ENCODE measurements around the genes TNPO3 and KLHDC10.

DNA sequence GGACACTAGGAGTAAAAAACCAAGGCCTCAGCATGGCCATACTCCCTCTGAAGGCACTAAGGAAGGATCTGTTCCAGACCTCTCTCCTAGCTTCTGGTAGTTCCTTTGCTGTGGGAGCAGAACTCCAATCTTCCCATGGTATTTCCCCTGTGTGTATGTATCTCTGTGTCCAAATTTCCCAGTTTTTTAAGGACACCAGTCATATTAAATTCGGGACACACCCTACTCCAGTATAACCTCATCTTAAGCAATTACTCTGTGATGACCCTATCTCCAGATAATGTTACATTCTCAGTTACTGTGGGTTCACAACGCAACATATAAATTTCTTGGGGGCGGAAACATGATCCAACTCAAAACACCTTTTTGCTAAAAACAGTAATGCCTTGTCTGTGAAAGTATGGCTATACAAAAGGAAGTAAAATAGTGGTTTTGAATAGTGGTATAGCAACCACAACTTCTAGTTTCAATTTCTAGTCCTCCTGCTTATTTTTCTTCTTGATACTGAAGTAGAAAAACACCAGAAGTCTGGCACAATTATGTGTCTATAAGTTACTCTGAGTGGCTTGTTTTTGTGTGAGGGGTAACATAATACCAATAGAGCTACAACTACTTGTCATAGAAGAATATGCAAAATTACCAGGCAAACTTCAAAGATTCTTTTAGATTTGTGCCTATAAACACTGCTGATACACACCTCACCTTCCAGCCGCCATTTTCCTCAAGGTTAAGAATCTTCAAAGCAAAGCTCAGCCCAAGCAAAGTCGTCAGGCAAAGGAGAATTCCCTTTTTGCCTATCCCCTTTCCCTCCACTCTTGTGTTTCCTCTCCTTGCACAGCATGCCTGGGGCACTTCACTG, 21.4 kb upstream of the ZNF800 start:
- PRO-cap: no peak

- PRO-cap: no peak
Observed at GRCh38 chr7:127977305-127978391, 53.6 kb downstream of the LRRC4 start.

DNA sequence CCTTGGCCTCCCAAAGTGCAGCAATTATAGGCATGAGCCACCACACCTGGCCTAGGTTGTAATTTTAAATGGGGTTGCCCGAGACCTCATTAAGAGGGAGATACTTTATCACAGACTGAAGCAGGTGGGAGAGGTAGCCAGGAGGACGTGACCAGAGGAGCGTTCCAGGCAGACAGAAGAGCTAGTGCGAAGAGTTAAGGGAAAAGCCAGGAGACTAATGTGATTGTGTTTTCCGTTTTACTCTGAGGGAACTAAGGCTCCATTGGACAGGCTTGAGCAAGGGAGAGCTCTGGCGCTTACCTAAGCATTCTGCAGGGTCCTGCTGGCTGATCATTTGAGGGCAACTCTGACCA, 60.2 kb upstream of the LRRC4 start:
- PRO-cap: no peak

DNA sequence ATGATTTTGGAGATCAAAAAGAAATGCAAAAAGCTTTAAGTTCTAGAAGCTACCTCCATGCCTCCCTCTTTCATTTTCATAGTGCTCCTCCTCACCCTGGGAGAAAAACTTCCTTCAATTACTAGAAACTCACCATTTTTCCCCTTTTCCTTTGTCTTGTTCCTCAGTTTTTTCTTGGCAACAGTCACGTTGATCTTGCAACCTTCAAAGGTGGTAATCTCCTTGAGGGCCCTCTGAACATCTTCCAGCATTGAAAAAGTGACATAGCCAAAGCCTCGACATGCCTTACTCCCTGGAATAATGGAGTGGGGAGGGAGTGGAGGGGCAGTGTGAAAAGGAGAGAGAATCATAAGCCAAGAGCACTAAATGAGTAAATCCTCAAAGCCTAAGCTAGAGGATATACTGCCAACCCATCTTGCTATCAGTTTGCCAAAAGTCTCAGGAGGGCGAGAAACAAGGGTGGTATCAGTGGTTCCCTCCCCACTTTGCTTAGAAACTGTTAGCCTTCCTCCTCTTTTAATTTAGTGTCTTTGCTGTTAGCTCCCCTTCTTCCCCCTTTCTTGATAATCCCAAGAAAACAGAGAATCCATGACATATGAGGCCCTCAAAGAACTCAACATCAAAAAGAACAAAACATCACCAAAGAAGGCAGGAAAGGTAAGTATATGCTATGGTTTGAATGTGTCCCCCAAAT, 4.1 kb downstream of the RBM28 start:
- PRO-cap: no peak

DNA sequence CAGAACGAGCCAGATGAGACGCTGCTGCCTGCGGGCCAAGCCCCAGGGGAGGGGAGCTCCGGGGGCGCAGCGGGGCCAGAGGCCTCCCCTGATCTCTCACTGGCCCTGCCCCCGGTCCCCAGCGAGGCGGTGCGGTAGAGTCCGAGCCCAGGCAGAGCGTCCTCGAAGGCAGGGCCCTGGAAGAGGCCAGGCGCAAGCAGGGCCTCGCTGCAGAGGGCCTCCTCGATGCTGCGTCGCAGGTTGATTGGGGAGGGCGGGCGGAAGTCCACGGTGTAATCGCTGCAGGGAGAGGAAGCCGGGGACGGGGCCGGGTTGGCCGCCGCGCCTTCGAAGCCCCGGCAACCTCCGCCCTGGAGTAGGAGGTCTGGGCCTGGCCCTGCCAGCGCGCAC, 7.4 kb upstream of the RBM28 start:
- PRO-cap: no peak

GRCh38 chr7:128406765-128407316, 2.9 kb downstream of the IMPDH1 start:
- PRO-cap: no peak

DNA sequence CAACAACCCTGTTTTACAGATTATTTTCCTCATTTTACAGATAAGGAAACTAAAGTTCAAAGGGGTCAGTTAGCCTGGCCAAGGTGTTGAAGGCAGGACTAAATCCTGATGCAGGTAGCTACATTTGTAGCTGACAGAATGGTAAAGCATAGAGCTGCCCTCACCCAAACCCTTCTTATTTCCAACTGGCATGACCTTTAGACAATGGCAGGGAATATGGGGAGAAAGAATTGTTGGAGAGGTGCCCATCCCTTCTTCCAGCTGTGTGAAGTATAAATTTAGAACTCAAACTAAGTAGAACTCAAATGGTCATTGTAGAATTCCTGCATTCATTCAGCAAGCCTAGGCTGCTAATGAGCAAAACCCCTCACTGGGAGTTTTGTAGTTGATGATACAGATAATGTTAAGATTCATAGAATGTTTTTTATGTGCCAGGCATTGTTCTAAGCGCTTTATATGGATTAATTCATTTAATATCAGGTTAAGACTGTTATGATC, 1.9 kb upstream of the HILPDA start:
- PRO-cap: no peak

GRCh38 chr7:128770778-128771763, 4.5 kb downstream of the OPN1SW start:
- PRO-cap: no peak

GRCh38 chr7:128775398-128775683, 253 bp downstream of the OPN1SW start:
- PRO-cap: no peak

GRCh38 chr7:128812477-128812999, 17.7 kb upstream of the FLNC start:
- PRO-cap: no peak

- PRO-cap: no peak
Observed at GRCh38 chr7:128836446-128837470, 6.6 kb downstream of the FLNC start.

DNA sequence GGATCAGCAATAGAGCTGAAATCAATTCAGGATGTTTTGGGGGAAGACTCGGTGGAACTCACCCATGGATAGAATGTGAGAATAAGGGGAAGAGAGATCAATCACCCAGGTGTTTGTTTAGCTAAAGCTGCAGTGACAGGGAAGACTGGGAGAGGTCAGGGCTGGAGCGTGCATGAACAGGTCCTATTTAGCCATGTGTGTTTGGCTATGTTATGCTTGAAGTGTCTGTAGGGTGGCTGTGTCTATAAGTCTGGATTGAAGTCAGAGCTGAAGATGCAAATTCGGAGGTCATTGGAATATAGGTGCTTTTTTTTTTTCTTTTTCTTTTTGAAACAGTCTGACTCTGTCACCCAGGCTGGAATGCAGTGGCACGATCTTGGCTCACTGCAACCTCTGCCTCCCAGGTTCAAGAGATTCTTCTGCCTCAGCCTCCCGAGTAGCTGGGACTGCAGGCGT, 1.2 kb downstream of the ATP6V1FNB start:
- PRO-cap: no peak

GRCh38 chr7:129054361-129055438, at the start of gene TNPO3:
Gene TNPO3 (minus strand): TSS chr7:129055111.
- PRO-cap: unidirectional peak, minus-strand start at chr7:129054880; unidirectional peak, plus-strand start at chr7:129055226

GRCh38 chr7:129169115-129169657, 19.2 kb upstream of the SMO start:
- PRO-cap: no peak

DNA sequence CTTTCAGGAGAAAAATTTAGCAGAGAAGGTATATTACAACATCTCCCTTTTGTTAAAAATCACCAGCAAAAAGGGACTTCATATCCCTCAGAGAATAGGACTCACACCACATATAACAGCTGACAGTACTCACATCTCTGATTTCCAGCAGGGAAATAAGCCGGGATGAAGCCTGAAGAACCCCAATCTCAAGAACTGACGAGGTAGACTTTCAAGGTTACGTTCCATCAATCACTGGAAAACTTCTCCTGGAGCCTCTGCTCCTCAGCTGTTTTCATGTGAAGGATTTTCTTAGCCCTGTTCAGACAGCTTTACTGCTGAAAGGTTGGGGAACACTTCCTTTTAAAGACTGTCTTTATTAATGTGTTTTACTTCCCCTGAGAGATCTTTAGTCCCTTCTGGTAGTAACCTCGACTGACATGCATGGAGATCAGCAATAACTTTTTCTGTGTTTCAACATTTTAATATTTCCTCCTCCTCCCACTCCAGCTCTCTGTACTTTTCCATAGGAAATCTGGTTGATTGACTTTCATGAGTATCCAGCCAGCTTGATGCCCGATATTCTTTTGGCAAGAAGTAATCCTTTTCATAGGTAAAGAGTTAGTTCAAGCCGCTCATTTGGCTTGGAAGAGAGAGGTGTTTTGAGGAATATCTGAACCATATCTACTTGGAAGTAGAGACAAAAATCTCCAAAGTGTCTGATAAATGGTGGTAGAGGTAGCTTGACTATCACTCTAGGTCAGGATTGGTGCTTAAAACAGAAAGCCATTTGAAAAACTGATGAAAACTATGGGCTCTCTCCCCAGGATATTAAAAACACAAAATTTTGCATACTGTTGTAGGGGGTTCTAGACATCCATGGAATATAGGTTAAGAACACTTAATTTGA, 62.7 kb upstream of the STRIP2 start:
- PRO-cap: no peak

- PRO-cap: no peak
Observed at GRCh38 chr7:129427516-129427989, 6.7 kb upstream of the STRIP2 start.

DNA sequence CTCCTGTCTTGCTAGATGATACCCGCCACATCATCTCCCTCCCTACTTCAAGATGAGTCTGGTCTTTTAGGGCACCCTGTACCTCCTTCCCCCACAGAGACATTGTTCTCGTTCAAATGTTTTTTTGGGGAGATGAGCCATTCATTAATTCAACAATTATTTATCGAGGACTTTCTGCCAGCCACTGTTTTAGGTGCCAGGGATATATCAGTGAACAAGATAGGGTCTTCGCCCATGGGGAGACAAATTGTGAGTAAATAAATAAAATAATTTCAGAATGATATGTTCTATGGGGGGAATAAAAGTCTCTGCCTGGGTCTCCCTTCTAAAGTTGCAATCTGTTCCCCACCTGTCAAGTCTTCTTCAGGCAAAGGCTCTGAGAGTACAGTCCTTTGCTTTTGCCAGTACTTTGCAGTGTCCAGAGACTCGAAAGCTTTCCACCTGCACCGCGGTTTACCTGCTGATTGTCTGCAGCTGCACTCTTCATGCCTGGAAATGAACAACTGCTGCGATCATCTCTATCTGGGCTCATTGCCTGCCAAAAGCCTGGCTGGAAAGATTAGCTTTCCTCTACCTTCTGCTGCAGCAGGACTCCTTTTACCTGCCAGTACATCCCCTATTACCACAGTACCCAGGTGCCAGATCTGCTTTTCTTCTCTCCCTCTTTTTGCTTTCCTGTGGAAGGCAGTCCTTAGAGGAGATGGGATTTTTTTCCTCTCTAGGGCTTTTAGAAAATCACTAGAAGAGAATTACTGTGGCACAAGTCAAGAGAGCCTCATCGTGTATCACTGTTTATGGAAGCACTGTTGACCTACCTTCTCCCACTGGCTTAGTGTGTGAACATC, 2.0 kb downstream of the STRIP2 start:
- PRO-cap: no peak

DNA sequence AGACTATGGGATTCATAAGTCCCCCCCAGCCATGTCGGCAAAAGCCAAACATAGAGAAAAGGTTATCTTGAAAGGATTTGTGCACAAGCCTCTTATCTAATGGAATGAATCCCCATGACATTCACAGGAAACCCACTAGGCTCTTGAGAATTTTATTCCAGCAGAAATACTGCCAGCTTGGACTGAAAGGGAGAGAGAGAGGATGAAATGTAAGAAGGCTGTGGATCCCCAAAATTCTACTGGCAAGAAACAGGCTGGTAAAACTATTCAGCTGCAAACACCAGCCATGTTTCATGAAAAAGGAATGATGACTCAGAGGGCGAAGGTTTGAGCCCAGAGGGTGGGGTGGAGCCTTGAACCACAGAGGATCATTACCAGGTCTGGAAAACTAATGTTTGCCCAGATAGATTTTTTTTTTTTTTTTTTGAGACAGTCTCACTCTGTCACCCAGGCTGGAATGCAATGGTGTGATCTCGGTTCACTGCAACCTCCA, 41.8 kb upstream of the NRF1 start:
- PRO-cap: no peak

- PRO-cap: no peak
Observed at GRCh38 chr7:129780743-129781265, 169.3 kb downstream of the NRF1 start.

DNA sequence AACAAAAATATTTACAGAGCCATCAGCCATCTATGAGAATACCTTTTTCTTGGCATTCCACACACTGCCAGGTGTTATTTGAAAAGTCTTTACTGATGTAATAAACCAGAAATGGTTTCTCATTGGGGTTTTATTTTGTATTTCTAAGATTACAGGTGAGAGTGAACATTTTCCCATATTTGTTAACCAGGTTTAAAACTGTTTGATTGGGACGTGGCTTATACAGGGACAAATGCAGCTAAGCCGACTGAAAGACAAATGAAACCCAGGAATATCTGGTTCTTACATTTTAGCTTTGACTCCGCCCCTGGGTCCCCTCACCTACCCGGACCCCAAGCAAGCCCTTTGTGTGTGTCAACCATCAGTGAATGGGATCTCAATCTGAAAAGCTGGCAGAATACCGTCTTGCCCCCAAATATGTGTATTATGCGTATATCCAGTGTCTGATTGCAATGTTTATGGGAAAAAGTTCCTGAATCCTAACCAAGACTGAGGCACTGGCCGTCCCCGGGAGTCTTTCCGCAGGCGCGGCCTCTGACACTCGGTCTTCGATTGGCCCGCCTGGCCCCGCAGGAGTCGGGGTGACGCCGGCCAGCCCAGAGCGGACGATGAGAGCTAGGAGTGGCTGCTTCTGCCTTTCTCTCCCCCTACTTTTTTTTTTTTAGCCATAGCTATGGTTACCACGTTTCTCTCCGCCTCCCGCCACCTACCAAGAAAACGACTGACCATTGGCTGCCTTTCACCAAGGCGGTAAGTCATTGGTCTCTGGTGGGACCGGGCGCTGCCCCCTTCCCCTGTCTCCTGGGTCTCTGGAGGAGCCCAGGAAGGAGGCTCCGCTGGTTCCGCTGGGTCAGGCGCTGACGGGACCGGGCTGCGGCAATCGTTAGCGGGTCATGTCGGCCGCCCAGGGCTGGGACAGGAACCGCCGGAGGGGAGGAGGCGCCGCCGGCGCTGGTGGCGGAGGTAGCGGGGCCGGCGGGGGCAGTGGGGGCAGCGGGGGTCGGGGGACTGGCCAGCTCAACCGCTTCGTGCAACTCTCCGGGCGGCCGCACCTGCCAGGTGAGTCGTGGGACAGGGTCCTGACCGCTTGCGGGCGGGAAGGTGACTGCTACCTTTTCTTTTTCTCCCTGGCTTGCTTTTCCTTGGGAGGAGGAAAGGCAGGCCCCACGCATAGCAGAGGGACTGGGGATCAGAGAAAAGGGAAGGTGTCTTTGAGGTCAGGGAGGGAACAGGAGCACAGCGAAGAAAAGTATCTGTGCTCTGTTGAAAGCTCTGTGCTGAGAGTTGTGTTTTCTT, at the start of gene KLHDC10:
Gene KLHDC10, plus strand, starts transcription at position 784 of the 1,296 bp plus-strand sequence.
- PRO-cap: bidirectional peak, plus-strand start at position 797 of the sequence, minus-strand start at position 519 of the sequence

Measured in peritoneum (tissue), 1 donor.